Left colon (tissue), 1 donor: ENCODE measurements around a stretch of chr7.

DNA sequence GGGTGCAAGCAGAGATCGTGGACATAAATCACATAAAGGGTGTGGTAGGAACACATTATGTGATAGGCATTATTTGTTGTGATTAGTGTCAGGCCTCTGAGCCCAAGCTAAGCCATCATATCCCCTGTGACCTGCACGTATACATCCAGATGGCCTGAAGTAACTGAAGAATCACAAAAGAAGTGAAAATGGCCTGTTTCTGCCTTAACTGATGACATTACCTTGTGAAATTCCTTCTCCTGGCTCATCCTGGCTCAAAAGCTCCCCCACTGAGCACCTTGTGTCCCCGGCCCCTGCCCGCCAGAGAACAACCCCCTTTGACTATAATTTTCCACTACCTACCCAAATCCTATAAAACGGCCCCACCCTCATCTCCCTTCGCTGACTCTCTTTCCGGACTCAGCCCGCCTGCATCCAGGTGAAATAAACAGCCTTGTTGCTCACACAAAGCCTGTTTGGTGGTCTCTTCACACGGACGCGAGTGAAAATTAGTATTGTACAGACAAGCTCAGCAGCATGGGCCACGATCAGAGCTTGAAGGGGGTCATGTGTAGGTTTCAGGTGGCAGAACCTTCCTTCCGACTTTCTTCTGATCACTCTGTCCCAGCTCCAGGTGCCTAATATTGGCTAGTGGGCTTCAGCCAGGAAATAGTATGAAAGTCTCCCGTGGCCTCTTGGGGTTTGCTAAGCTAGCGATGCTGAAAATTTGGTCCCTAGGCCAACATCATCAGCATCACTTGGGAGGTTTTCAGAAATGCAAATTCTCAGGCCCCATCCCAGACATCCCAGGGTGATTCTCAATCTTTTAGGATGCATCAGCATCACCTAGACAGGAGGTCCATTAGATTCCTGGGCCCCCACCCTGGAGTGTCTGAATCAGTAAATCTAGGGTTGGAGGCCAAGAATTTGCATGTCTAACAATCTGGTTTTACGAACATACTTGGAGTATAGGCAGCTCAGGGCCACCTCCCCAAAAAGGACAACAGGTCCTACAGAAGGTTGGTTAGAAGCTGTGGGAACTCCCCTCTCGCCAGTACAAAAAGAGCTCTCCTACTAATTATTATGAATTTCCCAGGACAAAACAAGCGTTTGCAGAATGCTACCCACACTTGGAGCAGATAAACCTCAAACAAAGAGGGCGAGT lies 15.8 kb downstream of the ZC3HAV1 start:
- PRO-cap = no peak

DNA sequence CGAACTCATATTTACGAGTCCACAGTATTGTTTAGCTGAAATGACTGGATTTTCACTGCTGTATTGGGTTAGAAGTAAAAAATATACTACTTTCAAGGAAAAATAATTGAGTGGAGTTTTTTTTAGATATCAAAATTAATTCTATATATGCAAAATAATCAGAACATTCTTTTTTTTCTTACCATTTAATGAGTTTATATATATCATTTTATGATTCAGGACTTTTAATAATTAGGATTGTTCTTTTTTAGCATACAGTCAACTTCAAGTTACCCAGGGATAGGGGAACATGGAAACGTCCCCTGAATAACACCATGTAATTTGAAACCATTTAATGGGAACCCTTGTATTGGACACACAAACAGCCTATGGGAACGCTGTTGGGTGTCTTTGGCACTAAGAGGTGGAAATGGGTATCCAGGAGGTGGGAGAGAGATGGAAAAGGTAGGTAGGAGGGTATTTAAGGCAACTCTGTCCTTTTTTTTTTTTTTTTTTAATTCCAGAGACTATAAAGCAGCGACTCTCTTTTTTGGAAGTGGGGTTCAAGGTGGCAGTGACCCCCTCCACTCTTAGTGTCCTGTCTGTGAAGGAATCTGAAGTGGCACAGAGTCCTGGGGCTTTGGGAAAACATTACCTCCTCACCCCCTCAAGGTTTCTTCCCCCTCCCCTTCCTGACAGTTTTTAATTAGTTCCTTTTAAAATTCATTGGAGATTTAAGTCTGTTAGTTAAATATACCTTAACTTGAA lies 2.6 kb downstream of the LUC7L2 start:
- PRO-cap = no peak

- PRO-cap = no peak
Measured at GRCh38 chr7:139422075-139423313, 61.0 kb downstream of the KLRG2 start.

DNA sequence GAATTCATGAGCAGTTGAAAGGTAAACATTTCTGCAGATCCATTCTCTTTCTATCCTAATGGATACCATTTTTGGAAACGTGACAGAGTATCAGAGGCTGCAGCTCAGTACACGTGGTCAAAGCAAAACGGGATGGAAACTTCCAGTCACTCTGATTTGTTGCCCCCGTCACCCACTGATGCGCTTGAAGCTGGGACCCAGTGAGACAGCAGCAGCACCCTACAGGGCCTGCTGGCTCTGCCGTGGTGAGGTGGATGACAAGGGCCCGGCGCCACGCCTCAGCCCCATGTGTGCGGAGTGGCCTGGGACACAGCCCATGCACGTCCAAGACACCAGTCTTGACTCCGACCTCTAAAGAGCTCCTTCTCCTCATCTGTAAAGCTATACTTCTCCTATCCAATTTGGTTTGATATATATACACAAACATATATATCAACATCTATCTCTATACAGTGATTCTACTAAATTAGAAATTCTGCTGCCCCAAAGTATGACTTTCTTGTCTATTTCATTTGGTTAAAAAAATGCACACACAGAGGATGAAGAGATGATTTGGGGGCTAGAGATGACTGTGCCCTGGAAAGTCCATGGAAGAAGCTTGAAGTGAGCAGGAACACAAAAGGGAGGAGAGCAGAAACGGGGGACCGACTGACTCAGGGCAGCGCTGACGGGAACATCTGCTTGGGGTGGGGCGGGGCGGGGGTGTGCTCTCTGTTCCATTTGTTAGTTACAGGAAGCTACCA lies 39.1 kb downstream of the CLEC2L start:
- PRO-cap = no peak

DNA sequence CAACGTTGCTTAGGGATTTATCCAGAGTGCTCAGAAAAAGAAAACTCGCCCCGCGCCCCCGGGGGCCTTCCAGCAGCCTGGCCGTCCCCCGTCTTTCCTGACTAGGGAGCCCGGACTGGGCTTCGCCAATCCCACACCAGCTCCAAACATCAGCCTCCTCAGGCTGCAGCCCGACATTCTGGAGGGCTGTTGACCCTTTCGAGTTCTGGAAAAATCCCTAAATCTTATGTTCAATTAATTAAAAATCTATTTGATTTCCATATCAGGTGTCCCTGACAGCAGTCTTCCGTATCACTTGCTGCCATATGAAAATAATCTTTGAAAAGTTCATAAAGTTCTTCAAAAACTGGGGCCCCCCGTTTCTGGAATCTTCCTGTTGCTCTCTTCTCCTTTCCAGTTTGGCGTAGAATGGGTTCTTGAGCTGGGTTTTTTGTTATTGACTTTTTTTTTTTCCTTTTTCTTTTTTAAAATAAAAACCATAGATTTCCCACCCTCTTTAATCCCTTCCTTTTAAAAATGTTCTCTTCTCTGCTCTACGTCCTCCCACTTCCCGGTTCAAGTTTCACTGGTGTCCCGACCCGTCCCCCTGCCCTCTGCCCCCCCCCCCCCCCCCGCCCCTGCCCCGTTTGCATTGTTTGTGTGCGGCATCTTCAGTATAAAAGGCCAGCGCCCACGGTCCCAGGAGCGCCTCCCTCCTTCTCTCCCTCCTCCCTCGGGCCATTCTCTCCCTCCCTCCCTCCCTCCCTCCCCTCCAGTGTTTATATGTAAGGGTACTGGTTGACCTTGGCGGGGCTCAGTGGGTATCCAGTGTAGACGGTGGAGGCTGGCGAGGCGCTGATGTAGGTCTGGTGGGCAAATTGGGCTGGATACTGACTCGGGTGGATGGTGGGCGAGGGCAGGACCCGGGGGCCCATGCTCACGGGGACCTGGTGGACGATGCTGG lies 49.0 kb downstream of the CLEC2L start:
- PRO-cap = no peak

- PRO-cap = no peak
Measured at GRCh38 chr7:139583709-139584241, 60.3 kb downstream of the CLEC2L start.

DNA sequence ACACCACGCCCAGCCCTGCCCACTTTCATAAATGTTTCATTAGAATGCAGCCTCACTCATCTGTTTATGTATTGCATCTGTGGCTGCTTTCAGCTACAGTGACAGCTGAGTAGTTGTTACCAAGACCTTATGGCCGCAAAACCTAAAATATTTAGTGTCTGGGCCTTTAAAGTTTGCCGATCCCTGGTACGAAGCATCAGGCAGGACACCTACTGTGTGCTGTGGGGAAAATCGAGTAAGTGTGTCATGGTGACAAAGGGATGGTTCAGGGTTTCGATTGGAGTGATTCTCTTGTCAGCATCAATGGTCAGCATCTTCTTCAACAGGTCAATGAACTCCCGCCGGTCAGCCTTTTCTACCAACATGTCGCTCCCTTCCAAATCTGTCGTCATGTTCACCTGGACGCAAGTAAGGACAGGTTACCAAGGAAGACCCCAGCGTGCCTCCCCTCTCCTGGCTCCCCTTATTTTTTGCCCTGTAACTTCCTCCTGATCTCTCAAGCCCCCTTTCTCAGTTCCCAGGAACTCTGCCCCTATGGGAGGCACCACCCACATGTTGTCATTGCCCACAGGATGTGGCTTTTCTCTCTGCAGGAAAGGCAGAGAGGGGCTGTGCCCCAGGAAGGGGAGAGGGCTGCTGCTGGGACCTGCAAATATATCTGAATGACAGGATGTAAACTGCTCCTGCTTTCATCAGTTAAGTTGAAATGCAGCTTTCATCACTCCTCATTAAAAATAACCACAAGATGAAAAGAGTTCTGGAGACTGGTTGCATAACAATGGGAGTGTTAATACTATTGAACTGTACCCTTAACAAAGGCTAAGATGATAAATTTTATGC lies 103.1 kb downstream of the CLEC2L start:
- PRO-cap = no peak

GRCh38 chr7:139648241-139649596 lies 125.2 kb downstream of the CLEC2L start:
- PRO-cap = no peak

DNA sequence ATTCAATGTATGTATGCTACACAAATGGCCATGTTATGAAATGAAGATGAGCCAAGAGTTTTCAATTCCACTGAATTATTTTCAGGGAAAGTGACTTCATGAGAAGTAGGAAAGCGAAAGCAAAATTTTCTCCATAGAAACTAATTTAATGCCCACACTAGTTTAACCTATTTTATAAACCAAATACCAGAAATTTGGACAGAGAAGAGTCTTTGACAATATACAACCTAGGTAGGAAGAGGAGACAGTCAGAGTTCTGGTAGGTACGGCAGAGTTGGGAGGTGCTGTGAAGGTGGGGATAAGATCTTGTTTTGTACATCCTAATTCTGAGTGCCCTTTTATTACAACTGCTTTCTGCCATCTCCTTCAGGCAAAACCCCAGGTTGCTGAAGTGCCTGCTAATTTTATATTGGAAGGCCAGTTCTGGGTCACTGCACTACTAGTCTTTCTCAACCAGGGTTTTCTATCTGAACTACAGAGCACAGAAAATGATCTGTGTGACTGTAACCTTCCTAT lies 119.3 kb downstream of the HIPK2 start:
- PRO-cap = no peak

DNA sequence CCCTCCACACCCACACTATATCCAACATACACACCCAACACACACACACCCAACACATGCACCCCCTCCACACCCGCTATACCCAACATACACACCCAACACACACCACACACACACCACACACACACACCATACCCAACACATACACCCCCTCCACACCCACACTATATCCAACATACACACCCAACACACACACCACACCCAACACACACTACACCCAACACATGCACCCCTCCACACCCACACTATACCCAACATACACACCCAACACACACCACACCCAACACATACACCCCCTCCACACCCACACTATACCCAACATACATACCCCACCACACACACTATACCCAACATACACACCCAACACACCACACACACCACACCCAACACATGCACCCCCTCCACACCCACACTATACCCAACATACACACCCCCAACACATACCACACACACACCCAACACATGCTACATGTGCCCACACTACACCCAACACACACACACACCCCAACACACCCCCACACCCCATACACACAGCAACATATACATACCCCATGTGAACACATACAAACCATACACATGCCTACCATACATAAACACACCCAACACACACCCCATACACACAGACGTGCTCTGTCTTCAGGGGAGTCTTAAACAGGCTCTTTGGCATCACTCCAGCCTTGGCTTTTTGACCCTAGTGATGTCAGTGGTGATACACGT lies 73.6 kb downstream of the HIPK2 start:
- PRO-cap = no peak

DNA sequence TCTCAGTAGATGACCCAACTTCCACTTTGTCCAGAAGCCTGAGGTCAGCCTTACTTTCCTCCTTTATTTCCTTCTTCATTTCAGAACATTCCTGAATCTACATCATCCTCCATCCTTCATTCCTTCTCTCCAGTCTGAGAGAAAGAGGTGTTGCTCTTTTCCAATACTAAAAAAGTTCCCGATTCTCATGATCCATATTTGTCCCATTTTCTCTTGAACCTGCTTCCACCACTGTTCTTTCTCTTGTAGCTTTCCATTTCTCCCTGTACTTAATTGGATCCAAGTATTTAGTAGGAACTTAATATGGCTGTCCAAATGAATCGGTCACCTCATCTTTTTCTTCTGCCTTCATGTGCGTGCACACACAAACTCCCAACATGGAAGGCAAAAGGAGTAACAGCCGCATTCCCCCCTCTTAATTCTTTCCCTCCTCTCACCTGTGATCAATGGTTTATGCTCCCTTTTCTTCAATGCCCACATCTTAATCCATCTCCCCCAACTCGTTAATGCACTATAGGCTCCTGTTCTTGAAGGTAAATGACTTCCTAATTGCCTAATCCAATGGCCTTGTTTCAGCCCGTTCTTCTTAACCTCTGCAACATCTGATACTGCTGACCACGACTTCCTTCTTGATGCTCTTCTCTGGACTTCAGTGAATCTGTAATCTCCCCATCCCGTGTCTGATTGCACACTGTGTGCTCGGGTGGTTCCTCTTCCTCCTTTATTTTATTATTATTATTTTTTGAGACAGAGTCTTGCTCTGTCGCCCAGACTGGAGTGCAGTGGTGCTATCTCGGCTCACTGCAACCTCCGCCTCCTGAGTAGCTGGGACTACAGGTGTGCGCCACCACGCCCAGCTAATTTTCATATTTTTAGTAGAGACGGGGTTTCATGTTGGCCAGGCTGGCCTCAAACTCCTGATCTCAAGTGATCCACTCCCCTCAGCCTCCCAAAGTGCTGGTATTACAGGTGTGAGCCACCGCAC lies 59.1 kb downstream of the HIPK2 start:
- PRO-cap = no peak

DNA sequence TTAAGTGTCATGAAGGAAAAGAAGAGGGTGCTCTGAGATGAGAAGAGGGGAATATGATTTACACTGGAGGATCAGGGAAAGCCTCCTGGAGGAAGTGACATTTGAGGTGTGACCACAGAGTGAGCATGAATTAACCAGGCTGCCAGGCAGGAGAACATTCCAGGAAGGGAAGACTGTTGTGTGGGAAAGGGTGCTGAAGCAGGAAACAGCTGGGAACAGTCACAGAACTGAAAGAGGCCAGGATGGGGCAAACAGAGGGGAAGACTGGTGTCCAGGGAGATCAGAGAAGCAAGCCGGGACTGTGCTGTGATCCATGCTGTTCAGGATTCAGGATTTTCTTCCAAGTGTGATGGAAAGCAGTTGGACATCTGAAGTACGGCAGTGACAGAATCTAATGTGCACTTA lies 14.9 kb downstream of the HIPK2 start:
- PRO-cap = no peak

GRCh38 chr7:139773681-139774249 lies 4.0 kb downstream of the HIPK2 start:
- PRO-cap = no peak

GRCh38 chr7:139820113-139820523 lies 8.9 kb upstream of the TBXAS1 start:
- PRO-cap = no peak

DNA sequence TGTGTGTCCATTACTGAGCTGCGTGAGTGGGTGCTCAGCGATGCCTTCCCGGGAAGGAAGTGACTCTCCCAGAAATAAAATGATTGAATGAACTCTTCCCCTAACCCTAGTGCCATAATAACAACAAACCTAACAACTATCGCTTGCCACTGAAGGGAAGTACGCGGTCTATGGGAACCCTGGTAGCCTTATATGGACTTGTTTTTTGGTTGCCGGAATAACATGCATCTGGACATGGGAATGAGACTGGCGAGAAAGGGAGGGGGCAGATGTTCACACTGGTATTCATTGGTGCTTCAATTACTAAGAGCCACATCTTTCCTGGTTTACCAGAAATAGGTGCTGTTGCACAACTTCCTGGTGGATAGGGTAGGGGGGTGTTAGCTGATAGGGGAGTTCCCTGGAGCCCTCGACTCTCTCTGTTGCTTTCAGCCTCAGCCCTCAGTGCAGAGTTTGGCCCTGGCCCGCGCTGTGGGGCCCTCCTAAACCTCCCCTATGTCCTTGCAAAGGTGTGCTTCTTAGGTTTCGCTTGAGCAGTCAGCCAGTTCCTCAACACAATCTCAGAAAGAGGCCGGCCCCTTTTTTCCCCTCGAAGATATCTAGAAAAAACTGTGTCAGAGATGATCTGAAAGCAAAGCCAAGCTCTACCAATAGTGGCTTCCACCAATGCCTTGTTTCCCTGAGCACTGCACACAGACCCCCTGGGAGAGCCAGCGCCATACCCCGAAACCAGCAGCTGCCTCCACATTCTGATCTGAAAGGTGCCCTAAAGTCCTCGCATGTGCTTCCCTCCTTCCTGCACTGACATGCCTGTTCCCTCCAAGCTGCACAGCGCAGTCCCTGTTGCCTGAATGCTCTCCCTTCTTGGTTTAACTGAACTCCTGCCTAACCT lies 13.5 kb downstream of the TBXAS1 start:
- PRO-cap = no peak

DNA sequence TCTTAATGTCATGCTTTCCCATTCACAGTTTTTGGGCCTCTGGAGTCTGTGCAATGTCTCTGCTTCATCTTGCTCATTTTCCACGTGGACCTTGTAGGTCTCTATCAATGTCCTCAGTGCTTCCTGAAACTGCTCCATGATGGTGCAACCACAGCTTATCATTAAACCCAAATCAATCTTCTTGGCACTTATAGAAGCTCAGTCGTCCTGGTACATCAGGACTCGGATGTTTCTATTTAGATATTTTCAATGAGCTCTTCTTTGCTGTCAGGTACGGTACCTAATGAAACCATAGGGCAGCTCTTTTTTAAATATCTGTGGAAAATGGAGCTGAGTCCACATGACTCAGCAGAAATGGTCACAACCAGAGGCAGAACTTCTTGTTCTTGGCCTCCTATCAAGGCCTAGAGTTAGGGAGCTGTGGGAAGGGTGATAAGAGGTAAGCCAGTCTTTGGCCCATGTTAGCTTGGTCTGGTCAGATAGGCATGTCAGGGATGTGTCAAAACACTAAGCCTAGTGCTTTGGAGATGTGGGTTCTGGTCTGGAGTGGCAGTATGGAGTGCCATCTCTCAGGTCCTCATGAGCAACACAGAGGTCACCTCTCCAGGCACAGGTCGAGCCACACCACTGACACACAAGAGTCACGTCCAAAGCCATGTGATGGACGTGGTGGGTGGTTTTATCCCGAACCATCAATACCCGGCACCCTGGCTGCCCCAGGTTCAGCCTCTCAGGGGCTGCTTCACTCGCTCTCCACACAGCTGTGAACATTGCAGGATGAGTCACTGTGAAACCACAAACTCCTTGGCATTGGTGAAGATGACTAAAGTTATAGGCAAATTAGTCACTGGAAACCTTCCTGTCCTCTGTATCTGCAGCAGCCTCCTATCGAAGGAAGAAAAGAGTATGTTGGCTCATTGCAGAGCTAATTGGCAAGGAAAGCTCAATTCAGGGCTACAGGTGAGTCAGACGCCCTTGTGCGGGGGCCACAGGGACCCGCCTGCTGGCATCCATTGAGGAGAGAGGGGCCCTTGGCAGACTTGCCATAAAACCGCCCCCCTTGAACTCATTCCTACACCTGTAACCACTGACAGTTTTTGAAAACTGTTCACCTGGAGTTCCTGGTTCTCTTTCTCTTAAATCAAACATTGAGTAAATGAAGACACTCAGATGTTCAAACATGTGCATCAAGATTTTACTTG lies 87.2 kb downstream of the TBXAS1 start:
- PRO-cap = no peak

GRCh38 chr7:139918067-139919010 lies 89.3 kb downstream of the TBXAS1 start:
- PRO-cap = no peak

DNA sequence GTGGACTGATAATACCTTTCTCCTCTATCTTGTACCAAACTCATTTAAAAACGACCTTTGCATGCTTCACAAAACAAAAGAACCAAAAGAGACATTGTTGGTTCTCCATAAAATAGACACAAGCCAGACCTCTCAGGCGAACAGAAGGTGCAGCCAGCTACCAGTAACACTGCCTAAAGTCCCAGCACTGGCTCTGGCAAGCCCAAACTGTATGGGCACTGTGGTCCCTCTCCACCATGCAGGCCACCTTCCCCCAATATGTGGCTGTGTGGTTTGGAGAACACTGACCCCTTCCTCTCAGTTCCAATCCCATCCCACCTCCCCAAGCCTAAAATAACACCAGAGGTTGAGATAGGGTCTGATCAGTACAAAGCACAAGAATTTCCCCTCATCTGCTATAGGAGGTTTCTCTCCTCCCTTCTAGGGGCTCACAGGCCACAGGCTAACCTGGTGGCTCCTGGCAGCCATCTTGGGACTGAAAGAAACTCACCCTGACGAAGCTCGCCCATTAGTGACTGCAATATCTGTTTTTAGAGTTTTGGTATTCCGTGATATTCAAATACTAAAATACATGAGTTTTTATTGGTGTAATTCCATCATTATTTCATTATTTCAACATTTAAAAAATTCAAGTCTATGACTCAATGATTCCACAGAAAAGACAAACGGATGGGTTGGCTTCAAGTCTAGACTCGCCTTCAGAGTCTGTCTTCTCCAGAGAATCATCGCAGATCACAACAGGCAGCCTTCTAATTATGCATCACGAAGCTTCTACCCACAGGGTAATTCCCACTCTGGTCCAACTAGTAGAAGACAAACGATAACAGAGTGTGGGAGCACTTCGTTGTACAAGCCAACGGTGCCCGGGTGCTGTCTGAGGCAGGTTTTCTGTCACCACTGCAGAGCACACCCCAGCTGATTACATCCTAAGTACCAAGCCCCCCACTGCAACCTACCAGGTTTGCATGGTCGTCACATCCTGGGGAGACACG lies 29.2 kb downstream of the PARP12 start:
- PRO-cap = no peak

GRCh38 chr7:140048985-140049544 lies 13.7 kb downstream of the PARP12 start:
- PRO-cap = bidirectional peak, plus-strand start at chr7:140049468, minus-strand start at chr7:140049225

GRCh38 chr7:140090672-140091363 lies 28.1 kb upstream of the PARP12 start:
- PRO-cap = no peak